Metanephros (tissue), 2 donors: Measurements from ENCODE around the gene CHRM2.

- RAMPAGE, long total RNA = no peak
Measured at GRCh38 chr7:135745846-135746421, 2.7 kb downstream of the FAM180A start.

GRCh38 chr7:135755258-135755752, 6.7 kb upstream of the FAM180A start:
- RAMPAGE, long total RNA = no peak

- RAMPAGE, long total RNA = no peak
Measured at GRCh38 chr7:135774291-135774779, 25.7 kb upstream of the FAM180A start.

- RAMPAGE, long total RNA = no peak
Measured at GRCh38 chr7:135977700-135977843, 413 bp upstream of the MTPN start.

DNA sequence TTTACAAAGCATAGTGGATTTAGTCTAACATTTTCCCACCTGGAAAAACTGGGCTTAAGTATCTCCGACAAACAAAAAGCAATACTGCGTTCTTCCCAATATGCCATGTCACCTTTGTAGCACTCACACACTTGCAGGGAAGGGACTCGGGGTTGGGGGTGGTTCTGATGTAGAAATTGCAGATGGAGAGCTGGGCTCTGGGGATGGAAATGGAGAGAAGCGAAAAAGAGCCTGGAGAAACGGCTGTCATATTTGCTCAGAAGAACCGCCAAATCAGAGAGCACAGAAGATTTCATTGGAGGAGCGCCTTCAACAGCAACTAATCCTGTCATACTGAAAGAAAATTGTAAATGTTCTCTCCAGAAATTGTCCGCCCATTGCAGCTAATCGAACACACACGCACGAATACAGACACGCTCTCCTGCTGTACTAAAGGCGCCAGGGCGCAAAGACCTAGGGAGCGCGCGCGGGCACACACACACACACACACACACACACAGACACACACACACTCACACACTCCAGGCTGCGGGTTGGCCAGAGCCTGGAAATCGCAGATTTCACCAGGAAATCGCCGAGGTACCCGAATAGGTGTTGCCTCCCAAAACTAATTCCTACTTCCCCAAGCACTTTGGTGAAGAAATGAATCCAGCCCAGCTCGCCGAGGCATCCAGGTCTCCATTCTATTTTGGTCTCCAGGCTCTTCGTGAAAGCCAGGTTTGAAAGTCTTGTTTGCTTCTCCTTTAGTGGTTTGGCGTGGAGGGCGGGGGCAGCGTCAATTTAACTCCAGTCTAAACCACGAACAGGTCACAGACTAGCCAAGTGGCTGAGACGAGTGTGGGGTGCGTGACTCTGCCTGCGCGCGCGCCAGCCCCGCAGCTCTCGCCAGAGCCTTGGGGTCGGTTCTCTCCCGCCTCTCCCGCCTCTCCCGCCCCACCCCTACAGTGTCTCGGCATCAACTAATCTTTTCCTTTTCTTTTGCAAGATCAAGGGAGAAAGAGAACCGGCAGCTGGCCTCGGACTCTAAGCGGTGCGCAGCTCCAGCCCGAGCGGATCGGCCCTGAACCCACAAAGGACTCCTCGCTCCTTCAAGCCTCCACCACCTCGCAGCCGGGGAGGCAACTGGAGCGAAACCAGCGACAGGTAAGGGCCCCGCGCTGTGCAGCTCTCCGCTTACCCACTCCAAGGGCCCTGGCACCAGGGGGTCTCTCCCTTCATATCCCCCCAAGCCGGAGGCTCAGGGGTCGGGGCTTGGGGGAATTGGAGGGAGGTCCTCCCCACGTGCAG, at the start of gene CHRM2:
TSS of gene CHRM2 (plus strand) at position 377 of the 1,287 bp plus-strand sequence.
- RAMPAGE, long total RNA = no peak

GRCh38 chr7:137935662-137936240, 66.1 kb downstream of the CREB3L2 start:
- RAMPAGE, long total RNA = no peak

DNA sequence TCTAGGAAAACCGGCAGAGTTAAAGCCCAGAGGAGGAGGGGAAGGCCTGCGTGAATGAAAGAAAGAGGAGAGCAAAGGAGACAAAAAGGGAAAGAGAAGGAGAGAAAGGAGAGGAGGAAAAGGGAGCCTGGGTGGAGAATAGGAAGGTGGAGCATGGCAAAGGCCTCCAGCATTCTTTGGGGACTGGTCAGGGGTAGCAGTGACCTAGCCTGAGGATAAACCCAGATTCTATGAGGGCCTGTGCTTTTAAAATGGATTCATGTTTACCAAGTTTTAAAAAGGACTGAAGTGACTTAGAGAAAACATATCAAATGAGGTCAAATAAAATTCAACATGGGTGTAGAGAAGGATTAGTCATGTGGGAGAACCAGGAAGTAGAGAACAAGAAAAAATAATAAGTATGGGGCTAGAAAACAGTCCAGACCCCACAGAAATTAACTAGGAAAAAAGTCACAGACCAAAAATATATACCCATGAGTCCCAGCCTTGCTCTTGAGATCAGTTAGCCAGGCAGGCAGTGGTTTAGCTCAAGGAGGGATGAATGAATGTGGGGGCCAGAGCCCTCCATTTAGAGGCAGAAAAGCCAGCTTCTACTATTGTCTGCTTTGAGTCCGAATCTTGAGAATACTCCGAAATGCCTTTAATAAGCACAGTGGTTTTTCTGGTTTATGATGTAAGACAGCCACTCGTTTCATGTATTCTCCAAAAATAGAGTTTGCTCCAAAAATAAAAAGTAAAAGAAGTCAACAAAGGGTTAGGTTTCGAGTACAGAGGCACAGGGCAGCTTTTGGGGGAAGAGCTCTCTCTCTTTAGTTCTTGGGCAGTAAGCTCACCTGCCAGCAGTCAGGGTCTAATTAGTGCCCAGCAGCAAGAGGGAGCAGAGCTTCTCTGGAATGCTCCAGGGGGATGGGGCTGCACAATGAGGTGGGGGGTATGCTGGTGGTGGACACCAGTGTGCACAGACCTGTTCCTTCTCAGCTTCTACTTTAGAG, 20.5 kb downstream of the CREB3L2 start:
- RAMPAGE, long total RNA = no peak

DNA sequence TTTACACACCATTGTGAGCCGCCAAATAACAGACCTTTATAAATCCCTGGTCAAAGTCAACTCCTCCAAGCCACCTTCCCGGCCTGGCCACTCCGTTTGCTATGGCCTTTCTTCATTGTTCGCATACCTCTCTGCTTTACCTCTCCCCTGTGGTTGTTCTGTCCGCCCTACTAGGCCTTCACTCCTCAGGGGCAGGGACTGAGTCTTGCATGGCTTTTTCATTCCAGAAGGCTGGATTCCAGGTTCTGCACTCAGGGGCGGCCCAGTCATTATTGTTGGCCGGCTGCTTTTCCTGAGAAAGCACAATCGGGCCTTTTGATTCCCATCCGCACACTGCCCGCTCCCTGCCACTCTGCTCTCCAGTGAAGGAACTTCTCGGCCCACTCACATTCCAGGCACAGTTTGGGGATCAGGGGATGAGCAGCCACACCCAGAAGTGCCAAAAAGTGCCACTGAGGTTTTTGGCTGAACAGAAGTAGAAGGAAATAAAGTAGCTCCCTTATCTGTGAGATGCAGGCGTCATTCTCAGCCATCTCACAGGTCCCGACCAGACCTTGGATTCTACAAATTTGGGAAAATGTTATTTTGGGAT, 18.2 kb downstream of the CREB3L2 start:
- RAMPAGE, long total RNA = no peak

DNA sequence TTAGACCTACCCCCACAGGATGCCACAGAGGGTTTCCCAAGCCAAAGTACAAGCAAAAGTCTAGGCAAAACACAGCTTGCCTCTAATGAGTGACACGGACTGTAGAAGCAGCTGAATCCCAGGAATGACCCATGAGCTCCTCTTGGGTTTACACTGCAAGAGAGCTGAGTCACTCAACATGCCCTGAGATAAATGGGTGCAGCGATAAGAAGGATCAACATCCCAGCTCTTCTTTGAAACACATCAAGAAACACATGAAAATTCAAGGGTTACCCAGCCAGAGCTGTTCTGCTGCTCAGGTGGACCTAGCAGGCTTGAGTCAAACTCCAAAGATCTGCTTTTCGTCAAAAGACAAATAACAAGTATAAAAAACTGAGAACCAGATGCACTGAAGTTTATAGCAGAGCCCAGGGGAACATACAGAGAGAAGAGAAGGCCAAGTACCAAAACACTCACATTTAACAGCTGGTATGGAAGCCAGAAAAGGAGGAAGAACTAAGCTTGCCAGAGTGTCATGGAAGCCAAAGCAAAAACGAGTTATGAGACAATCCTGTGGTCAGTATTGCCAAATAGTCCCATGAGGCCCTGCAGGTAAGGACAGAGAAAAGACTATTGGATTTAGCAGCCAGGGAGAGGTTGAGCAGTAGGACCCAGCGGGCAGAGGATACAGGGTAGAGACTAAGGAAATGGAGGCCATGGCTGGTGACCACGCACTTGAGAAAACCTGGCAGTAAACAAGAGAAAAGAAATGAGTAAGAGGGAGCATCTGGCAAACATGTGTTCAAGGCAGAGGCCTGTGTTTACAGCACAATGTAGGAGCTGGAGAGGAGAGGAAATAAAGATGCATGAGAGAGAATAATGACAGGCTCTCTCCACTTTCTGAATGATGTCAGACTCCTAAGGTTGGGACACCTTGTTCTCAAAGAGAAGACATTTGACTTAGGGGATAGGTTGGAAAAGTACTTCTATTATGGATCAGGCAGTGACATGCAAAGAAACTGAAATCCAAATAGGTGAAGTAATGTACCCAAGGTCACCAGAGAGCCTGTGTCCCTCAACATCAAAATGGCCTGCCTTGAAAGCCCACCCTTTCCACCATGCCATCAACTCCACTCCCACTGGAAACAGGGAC, 9.3 kb downstream of the CREB3L2 start:
- RAMPAGE, long total RNA = no peak

- RAMPAGE, long total RNA = no peak
Measured at GRCh38 chr7:138169389-138169603, 93.0 kb downstream of the AKR1D1 start.

DNA sequence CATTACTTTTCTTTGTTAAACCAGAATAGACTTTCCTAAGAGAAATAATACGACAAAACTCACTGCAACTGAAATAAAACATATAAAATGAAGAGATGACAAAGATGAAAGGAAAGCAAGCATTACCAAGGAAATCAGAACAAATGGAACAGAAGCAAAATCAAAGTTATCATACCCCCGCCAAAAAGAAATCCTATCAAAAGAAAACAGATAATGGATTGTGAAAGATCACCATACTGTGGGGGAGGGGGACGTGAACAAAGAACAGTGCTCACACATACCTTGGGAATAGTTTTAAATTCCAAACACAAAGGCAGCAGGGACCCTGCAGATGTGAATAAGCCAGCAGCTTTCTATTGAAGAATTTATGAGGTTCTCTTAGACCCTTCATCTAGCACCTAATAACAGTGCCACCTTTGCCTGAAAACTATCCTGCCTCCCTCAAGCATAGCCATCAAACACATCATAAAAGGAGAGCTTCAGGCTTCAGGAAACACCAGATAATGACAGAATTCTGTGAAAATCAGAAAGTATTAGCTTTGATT, 94.0 kb downstream of the AKR1D1 start:
- RAMPAGE, long total RNA = no peak

DNA sequence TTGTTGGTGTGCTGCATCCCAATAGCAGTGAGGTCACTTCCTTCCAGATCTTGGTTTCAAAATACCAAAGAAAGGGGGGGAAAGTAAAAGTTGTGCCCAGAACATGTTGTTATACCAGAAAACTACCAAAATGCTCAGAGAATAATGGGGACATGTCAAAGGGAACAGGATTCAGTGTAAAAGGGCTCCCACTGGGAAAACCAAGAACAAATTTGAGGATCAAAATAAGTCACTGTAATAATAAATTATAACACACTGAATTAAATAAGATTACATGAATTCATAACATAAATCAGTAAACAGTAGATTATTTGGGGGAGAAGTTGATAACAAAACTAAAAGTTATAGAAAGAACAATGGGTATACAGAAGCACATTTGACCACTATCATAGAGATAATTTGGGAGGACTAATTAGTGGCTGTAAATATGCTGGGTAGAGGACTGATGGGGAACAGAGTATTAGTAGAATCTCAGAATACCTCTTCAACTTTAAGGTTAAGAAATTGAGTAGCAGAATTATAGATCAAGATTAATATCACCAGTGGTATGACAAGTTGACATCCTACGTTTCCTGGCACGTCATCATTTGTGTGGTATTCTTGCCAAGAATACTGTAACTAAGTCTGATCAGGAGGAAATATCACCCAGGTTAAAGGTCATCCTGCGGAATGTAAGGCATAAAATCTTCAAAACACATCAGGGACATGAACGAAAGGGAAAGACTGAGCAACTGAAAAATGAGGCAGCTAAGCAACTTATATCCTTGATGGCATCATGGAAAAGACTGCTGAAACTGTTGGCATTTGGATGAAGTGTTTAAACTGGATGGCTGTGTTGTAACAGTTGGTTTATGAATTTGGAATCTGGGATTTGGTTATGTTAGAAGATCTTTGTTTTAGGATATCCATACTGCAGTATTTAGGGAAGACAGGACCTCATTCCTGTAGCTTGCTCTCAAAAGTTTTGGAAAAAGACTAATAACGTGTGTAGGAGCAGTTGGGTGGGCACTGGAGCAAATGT, 85.9 kb downstream of the TRIM24 start:
- RAMPAGE, long total RNA = no peak

GRCh38 chr7:138727732-138728104, 26.6 kb upstream of the SVOPL start:
- RAMPAGE, long total RNA = no peak

DNA sequence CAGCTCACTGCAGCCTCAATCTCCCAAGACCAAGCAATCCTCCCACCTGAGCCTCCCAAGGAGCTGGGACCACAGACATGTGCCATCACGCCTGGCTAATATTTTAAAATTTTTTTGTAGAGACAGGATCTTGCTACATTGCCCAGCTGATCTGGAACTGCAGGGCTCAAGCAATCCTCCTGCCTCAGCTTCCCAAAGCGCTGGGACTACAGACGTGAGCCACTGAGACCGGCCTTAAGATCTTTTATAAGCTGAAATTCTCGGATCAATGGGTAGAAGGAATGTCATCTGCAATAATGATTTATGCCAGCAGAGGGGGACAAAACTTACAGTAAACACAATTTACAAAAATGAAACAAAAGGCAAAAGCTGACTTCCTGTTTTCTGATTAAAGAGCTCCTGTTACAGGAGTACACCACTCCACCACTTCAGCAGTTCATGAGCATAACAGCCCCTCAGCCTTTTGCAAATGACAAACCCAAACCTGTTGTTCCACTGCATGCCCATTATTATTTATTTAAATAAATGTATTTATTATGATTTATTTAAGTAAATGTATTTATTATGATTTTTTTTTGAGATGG, 88.4 kb upstream of the ATP6V0A4 start:
- RAMPAGE, long total RNA = no peak

DNA sequence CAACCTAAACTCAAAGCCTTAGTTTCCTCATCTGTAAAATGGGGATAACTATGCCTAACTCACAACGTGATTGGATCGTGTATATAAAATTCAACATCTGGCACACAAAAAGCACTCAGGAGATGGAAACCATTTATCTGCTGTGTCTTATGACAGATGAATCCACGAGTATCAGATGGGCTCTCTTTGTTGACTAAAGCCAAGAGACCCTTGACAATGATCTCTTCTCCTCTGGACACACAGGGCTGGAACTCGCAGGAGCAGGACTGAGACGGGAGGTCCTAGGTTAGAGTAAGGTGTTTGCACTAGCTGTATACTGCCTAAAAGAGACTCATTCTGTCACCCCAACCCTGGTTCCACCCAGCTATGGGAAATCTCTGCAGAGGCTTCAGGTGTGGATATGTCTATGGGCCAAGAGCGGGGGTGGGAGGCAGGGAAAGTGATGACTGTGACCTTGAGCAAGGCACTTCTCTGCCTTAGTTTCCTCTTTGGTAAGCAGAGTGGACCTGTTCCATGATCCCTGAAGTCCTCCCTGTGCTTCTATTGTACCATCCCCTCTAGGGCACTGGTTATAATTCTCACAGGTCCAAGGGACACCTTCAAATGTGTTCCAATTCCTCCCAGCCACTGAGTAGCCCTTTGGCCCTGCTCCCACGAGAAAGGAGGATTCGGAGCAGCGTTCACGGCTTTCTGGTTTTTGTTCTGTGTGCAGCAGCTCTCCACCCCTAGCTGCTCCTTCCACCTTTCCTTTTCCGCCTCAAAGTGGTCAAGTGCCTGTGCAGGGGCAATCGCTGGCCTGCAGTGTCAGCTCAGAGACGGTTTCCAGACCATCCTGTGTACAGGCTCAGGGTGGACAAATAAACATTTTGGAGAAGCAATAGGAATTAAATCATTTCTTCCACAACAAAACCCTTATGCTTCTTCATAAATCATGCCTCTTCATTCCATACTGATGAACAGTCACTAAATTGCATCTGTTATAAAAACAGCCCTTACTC, 1.5 kb downstream of the KIAA1549 start:
- RAMPAGE, long total RNA = no peak

DNA sequence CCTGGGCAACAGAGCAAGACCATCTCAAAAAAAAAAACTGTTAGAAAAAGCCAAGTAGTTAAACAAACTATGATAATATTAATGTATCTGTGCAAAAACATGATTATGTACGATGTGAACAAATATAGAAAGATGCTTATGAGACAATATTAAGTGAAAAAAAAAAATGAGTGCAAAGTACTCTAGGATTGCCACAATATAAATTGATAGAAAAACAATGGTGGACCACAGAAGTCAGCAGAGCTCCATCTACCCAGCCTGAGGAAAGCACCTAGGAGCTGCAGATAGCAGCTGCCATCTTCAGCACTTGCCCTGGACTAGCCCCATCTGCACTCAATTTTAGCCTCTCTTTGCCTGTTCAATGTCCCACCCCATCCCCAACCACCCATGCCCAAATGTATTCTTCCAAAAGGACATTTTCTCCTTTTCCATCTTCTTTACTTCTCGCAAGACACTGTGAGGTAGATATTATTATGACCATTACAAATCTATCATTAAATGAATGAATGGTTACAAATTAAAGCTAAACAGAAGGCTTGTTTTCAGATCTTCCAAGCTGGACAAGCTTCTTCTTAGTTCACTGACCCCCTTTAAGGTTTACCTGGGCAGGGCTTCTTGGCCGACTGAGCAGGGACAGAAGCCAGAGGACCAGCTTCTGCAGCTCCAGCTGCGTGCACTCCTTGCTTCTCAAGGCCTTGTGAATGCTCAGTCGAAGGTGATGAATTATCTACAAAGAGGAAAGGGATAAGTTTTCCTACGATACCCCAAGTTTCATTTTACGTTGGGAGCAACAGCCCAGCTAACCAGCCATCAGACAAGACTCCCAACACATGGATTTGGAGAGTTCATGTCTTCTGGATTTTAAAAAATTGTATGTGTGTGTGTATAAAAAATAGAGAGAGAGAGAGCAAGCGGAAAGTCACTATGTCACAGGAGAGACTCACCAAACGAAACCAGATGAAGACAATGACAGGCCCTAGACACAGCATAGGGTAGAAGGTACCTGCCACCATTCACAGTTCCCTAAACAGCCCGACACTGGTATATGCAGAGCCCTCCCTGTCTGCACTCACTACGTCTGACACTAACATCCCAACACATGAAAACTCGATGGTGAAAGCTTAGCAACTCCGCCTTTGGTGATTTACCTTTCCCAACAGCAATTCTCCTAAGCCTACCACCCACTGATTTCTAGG, 9.3 kb downstream of the ZC3HAV1L start:
- RAMPAGE, long total RNA = no peak

DNA sequence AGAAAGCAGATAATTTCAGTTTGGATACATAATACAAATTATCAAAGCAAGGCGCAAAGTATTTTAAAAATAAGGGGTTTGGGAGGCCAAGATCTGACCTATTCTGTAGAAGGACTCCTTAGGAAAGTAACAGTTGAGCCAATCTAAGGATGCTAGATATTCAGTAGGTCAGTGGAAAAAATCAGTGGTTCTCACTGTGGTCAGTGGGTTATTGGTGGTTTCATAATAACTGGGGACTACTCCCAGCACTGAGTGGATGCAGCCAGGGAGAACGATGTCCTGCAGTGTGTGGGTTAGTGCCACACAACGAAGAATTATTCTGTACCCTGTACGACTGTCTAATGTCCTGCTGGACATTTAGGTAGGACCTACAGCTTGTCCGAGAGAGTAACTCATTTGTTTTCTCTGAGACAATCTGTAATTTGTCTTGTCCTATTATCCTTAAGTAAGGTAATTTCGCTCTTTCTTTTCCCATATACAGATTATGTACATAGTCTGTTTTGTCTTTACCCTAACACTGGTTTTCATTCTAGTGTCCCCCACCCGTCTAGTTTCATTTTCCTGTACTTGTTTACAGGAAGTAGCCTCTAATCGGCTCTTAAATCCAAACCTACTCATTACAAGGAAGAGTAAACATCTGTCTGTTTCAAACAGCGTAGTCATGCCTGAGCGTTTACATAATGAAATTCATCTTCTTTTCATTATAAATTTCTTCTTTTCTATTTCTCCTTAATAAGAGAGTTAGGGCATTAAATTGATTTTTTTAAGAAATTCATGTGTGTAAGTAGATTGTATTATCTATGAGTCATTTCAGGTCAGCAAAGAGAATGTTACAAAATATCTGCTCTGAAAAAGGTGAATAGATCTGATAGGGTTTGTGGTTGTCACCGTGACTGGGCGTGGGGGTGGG, 8.1 kb upstream of the ZC3HAV1L start:
- RAMPAGE, long total RNA = no peak

DNA sequence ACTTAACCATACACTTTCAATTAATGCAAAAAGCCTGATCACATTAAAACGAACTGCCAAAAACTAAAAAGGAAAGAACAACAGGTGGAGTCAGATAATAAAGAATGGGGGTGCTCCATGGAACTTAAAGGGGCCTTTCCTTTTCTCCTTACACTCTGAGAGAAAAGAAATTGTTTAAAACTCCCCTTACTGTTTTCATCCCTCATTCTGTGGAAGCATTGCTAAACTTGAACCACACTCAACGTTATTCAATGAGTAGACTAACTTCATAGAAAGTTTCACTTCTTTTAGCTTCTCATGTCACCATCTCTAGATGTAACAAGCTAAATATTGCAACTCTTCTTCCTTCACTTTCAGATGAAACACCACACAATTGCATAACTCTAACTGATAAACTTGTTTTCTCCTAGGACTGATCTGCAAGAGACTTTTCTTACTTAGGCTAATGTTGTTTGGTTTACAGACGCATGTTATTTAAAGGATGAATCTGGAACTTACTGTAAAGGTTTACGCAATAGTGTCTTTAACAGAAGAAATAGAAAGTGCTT, 2.2 kb upstream of the TTC26 start:
- RAMPAGE, long total RNA = no peak

DNA sequence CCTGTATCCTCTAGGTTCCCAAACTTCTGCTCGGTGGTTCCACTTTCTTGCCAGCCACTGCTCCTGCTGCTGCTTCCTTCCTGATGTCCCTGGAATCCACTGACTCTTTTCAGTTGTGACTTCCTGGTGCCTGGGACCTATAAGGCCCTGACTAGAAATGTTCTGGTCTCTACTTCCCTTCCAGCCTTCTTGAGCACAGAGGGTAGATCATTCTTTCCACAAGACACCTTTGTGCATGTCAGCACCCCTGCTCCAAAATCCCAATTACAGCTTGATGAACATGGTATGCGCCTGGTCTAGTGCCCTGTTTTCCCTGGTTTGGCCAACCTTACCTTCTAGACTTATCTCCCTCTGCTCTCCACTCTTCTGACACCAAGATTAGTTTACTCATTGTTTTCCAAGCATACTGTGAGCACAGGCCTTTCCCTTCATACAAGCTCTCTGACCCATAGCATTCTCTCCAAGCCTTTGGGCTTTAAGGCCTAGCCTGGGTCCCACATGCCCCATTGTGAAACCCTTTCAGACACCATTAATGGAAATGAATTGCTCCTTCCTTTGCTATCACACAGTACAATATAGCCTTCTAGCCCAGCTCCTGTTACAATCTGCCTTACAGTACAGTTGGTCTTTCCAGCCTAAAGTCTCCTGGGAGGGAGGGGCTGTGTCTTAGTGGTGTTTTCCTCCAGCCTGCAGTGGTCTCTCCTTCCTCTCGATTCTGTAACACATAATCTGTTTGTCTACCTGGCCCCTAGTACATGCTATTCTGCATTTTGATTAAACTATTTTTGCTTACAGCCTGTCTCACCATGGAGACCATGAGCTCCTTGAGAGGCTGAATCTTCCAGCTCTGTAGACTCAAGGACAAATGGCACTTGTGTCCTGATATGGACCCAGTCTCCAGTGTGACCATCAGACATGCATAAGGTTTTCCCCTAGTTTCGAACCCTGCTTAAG, 92.9 kb downstream of the CLEC2L start:
- RAMPAGE, long total RNA = no peak

DNA sequence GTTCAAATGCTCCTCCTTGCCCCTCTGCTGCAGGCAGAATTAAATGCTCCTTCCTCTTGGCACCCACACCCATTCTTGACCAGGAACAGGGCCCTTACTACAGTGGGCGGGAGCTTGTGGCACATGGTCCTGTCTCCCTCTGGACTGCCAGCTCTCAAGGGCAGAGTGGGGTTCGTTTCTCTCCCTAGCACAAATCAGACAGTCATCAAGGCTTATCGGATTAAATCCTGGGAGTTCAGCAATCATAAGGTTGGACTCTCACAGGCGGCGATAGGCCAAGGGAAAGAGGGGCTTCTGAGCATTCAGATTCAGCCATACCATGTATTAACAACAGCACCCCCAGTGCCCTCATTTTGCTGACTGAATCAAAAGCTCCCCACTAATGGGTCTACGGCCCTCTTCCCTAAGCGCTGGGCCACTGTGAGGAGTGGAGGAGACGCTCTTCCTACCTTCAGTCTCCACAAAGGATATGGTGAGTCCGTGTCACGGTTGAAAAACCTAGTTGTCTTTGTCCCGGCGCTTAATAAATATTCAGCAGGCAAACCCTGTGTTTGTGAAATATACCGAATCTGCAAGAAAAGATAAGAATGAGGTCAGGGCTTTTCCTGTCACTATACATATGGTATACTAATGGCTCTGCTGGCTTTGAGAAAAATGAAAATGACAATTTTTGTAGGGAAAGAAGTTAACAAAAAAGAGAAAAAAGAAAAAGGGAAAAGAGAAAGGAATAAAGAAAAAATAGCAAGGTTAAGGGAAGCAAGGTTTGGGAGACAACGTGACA, 107.4 kb downstream of the CLEC2L start:
- RAMPAGE, long total RNA = no peak